ENCODE data around the genes AMDHD2, KREMEN2, MEFV and ZNF263.

DNA sequence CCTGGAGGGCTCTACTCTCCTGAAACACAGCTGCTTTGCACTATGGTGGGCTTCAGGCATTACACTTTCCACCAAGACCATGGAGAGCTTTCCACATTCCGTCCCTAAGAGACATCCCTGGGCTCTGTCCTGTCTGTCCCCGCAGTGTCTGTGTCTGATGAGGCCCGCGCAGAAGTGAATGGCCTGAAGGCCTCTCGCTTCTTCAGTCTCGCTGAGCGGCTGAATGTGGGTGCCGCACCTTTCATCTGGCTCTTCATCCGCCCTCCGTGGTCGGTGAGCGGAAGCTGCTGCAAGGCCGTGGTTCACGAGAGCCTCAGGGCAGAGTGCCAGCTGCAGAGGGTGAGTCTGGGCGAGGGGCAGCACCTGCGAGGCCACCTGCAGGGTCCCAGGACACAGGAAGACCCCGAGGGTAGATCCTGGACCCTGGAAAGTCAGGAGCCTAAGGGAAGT is 7.8 kb downstream of the CCNF start:
- RRBS = no CpG with 5 or more reads among the region's 17 CpGs

DNA sequence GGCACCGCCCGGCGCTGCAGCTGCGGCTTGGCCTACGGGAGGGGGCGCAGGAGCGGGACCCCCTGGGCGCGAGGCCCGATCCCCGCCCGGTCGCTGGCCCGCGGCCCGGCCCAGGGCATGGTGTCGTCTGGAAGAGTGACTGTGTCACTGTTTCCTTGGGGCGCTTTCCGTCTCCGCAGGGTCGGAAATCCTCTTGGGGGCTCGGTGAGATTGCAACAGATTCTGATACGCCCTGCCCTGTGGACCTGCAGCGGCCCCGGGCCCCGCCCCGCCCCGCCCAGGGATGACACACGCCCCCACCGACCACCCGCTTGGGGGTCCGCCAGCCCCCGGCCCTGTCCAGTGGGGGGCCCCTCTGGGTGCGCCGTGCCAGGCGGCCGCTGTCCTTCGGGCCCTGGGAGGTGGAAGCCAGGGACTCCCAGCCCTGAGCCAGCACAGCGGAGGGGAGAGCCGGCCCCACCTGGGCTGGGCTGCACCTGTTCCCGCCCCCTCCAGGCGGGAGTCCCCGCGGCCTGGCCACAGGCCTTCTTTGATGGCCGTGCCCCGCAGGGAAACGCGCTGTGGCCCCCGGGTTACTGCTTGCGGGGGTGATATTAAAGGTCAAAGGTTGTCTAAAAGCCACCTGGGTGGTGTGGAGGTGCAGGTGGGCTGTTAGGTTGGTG is 549 bp downstream of the TBC1D24 start:
- RRBS = 2% methylated on average over 28 of the region's 50 CpGs

- RRBS = 20% methylated on average over 21 of the region's 89 CpGs
Measured at GRCh38 chr16:2519685-2520605, at the start of gene AMDHD2. AMDHD2 (plus strand) TSS chr16:2520371.

GRCh38 chr16:2532446-2533424 is 1.5 kb upstream of the CEMP1 start:
- RRBS = 4% methylated on average over 4 of the region's 48 CpGs

GRCh38 chr16:2603047-2604337 is 65.7 kb downstream of the PDPK1 start:
- RRBS = 2% methylated on average over 9 of the region's 71 CpGs

GRCh38 chr16:2758388-2758738 is 5.9 kb downstream of the SRRM2 start:
- RRBS = no CpG with 5 or more reads among the region's 3 CpGs

DNA sequence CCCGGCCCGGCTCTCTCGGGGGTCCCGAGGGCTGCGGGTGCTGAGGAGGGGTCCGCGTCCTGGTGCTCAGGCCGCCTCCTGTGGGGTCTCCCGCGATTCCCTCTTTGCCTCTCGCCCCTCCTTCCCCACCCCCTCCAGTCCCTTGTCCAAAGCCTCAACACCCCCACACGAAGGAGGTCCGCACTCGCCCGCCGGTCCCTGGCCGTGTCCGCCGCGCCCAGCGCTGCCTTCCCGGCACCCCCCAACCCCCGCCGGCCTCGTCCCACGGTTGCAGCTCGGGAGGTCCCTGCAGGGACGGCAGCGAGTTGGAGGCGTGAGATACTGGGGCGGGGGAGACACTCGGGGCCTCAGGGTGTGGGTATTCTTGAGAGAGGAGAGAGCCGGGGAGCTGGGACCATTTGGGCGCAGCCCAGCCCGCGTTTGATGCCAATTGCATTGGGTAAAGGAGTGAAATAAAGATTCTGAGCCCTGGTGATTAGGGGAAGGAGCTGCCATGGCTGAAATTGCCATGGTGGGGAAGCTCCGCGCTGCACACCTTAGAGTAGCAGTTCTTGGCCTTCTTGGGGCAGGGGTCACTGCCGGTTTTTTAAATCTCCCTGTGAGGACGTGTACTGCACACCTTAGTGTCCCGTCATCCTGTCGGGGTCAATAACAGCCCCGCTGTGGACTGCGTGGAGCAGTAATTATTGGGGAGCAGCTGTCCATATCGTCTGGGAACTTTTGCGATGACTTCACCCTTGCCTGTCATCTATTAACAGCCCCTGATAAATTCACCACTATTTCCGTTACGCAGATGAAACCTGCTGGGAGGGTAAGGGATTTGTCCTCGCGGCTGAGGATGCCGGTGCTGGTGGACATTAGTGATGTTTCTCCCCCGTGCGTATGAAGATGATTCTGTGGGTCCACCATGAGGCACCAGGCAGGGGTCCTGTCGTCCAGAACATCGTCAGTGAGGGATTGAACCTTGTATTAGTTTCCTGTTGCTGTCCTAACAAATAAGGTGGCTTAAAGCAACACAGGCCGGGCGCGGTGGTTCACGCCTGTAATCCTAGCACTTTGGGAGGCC is 741 bp downstream of the FLYWCH2 start:
- RRBS = 3% methylated on average over 13 of the region's 59 CpGs

DNA sequence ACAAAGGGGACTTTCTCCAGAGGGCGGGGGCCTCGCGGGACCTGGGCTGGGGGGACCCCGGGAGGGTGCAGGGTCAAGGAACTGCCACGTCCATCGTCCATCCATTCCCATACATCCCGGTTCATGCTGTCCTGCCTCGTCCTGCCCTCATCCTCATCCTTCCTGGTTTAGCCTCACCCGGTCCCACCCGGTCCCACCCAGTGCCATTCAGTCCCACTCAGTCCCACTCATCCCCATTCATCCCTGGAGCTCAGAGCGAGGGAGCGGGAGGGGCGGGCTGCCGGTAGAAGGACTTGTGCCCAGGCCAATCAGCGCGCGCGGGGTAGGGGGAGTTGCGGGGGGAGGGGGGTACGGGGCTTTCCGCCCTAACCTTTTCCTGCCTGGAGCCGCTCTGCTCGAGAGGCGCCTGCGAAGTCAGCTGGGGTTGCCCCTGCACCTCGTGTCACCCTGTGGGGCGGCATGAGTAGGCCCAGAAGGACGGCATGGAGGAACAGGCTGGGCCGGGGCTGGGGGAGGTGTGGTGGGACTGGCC is 13.6 kb downstream of the FLYWCH1 start:
- RRBS = 92% methylated on average over 15 of the region's 29 CpGs

GRCh38 chr16:2963343-2964482 is at the start of gene KREMEN2:
KREMEN2 (plus strand) TSS chr16:2964275.
- RRBS = 2% methylated on average over 15 of the region's 82 CpGs

GRCh38 chr16:2981284-2981911 is 1.2 kb upstream of the PKMYT1 start:
- RRBS = no CpG with 5 or more reads among the region's 28 CpGs

DNA sequence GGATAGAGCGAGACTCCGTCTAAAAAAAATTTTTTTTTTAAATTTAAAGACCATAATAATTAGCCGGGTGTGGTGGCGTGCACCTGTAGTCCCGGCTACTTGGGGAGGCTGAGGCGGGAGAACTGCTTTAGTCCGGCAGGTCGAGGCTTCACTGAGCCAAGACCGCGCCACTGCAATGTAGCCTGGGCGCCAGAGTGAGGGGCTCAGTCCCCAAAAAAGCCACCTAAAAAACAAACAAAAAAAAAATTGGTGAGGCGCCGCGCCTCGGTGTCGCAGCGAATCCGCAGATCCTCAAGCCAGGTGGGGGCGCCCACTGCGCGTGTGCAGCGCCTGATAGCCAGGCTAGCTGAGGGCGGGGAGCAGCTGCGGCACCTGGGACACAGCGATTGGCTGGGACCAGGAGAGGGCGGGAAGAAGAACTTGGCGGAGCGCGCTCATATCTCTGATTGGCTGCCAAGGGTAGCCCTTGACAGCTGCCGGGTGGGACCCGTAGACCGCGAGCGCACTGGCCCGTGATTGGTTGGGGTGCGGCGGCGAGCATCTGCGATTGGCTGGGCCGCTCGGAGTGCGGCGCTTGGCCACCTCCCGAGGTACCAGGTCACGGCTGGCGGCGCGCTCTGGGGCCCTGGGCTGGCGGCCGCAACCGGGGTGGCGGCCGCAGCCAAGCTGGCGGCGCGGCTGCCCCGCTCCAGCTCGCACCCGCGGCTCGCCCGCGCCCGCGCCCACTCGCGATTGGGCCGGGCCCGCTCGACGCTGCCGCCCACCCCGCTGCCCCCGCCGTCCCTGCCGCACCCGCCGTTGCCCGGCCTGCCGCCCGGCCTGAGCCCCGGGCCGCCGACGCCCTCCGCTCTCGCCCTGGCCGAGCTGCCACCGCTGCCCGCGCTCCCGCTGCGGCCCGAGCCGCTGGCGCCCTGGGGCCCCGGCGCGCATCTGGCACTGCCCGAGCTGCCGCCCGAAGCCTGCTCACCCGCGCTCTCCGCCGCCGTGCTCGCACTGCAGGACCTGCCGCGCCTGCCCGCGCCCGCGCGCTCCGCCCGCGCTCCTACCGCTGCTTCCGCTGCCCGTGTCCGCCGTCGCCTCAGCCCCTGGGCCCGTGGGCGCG is 8.8 kb upstream of the CLDN9 start:
- RRBS = 1% methylated on average over 38 of the region's 127 CpGs

DNA sequence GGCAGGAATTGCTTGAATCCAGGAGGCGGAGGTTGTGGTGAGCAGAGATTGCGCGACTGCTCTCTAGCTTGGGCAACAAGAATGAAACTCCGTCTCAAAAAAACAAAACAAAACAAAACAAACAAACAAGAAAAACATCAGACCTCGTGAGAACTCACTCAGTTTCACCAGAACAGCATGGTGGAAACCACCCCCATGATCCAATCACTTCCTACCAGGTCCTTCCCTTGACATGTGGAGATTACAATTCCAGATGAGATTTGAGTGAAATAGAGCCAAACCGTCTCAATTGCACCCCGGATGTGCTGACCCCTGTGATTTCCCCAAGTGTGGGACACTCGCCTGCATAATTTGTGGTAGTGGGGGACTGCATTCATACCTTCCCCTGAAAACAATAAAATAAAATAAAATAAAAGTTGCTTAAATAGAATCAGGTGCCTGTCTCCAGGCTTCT is 13.2 kb downstream of the ZSCAN10 start:
- RRBS = no CpG with 5 or more reads among the region's 8 CpGs

- RRBS = 27% methylated on average over 10 of the region's 41 CpGs
Measured at GRCh38 chr16:3099595-3100556, 782 bp upstream of the ZSCAN10 start.

DNA sequence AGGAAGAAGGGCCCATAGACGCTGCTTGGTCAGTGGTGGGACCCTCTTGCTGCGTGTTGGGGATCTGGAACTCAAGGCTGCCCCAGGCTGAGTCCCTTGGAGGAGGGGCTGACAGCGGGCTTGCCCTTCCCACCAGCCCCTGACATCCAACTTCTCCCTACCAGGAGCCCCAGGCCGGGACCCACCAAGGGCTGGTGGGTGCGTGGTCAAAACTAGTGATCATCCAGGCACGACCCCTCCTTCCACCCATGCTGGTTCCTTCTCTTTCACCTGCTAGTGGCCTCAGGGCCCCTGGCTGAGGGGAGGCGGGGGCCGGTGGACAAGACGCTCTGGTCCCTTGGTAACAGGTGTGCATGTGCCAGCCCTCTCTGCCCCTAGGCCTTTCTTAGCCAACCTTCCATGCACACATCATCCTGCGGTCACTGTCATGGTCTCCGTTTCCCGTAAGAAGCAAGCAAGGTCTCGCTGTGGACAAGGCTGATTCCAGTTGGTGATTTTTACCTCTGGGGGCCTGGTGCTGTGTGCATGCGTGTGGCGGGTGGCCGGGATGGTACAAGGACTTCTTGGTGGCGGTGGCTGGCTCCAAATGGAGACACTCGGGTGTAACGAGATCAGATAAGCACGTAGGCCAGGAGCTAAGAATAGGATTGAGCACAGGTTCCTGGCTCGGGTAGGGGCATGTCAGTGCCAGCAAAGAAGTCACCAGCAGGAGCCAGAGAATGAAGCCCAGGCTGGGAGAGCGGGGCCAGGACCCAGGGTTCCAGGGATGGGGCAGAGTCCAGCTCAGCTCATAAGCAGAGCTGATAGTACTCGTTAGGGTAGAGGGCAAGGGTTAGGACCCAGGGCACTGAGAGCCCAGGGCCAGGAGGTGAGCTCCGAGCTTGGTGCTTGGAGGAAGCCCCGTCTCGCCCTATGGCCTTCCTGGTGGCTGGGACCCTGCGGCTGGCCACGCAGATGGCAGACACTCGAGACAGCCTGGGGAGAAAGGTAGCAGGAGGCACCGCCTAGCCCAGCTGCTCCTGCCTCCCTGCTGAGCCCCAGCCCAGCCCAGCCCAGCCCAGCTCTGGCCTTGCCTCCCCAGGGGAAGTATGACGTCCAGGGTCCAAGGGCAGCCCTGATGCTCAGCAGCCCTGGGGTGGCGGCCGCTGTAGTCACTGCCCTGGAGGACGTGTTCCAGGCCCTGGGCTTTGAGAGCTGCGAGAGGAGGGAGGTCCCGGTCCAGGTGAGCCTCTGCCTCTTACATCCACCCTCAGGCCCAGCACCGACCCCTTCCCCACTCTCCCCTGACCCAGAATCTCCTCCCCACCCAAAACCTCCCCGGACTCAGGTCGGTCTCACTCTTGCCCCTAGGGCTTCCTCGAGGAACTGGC is 8.8 kb downstream of the ZNF213 start:
- RRBS = 69% methylated on average over 2 of the region's 40 CpGs

DNA sequence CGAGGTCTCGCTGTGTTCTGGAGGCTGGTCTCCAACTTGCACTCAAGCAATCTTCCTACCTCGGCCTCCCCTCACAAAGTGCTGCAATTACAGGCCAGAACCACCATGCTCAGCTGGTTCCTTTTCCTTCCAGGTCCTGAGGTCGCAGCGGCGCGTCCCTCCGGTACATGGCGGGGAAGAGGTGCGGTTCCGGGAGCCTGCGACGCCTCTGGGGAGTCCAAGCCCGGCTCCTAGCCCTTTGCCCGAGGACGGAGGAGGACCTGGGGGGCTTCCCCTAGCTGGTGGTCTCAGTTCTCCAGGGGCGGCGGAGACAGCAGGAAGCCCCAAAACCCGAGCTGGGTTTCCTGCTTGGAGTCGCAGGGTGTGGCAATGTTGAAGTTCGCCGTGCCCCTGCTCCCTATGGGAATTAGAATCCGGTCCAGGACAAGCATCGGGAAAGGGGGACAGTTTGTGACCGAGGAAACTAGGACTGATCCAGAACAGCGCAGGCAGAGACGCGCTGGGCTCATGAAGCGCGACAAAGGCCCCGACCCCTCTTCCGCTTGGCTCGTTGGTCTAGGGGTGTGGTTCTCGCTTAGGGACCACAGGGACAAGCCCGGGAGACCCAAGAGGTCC is 25.1 kb downstream of the ZNF213 start:
- RRBS = no CpG with 5 or more reads among the region's 35 CpGs

DNA sequence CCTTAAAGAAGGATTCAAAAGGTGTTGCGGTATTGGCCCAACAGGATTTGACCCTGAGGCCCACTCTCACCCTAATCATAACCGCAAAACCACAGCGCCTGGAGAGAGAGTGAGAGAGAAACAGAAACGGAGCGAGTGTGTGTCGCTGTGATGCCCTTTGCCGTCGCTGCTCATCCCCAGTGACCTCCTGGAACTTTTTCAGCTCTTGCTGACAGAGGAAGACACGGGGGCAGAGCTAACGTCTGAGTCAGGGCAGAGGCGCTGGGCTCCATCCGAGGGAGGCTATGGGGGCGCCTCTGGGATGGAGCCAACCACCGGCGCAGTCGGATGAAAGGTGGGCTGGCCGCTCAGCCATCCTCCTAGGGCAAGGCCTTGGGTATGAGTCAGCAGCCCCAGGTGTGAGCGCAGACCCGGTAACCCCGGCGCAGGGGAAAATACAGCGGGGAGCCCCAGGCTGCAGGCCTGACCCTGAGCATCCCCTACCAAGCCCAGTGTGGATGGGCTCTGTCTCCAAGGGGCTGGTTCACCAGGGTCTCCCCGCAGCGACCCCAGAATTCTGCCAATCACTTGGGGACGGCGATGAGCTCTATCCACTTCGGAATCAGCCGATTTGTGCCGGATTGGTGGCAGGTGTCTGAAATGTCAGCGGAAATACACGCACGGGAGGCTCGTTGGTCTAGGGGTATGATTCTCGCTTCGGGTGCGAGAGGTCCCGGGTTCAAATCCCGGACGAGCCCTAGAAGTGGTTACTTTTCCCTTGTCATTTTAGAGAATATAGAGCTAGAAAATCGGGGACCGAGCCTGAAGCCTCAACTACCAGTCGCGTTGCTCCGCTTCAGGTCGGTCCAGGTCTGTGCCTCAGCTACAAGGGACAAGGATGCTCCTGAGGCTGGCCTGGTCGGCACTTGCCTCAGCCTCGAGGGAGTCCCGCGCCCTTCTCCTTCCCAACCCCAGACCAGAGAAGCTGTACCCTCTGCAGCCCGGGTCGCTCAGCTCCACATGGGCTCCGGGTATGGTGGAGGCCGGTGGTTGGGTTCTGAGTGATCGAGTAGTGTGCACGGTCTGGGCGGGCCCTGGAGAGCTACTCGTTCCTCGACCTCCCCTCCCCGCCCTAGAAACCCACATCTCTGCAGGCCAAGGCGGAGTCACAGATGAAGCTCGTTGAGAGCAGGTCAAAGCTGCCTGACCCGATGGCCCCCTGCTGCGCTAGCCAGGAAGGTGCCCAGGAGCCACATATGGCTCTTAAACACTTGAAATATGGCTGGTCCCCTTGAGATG is 37.0 kb downstream of the ZNF213 start:
- RRBS = 78% methylated on average over 8 of the region's 63 CpGs

DNA sequence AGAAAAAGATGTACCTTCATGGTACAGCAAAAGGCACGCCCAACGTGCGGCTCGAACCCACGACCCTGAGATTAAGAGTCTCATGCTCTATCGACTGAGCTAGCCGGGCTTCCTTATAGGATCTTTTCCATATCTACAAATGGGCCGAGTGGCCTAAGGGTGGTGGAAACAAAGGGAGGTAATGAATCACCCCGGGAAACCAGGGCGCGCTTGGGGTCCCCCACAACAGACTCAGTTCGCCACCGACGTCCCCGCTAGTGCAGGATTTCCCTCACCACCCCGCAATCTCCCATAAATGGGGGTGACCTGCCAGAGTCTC is 45.6 kb downstream of the ZNF213 start:
- RRBS = 63% methylated on average over 2 of the region's 16 CpGs

DNA sequence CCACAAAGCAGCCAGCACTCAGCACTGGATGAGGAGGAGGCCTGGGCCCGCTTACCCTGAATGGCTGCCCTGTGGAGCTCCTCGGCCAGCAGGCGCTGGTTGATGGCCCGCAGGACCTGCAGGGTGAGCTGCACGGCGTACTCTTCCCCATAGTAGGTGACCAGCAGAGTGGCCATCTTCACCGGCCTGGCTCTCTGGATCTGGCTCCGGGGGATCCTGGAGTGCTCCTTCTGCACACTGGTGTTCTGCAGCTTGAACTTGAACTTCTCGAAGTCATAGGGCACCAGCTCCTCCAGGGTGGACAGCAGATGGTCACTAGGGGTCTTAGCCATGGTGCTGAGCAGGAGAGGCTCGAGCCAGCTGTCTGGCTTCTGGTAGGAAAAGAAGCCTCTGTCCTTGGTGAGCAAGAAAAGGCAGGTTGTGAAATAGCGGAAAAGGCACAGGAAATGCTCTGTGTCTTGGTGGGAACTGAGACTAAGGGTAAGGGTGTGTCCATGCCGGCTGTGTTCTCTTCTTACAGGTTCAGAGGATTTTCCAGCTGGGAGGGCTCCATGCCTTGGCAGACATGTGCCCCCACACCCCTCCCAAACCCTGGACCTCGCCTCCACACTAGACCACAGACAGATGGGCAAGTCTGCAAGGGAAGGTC is at the start of gene MEFV:
TSS of gene MEFV (minus strand) at position 378 of the 649 bp plus-strand sequence.
- RRBS = no CpG with 5 or more reads among the region's 13 CpGs

- RRBS = no CpG with 5 or more reads among the region's 25 CpGs
Measured at GRCh38 chr16:3282148-3282696, 1.1 kb upstream of the ZNF263 start.

GRCh38 chr16:3283130-3284257 is at the start of gene ZNF263:
ZNF263 (plus strand) TSS chr16:3283491.
- RRBS = 12% methylated on average over 45 of the region's 80 CpGs

Data from Ishikawa (cell line).